Peripheral blood mononuclear cell (primary cell): ENCODE measurements around a stretch of chr12.

- PRO-cap, 8 experiments, result no peak in any of the 8 experiments
Observed at GRCh38 chr12:124586562-124586936, 19.1 kb upstream of the NCOR2 start.

GRCh38 chr12:124603358-124603619 lies 35.9 kb upstream of the NCOR2 start:
- PRO-cap, 8 experiments, result no peak in any of the 8 experiments

DNA sequence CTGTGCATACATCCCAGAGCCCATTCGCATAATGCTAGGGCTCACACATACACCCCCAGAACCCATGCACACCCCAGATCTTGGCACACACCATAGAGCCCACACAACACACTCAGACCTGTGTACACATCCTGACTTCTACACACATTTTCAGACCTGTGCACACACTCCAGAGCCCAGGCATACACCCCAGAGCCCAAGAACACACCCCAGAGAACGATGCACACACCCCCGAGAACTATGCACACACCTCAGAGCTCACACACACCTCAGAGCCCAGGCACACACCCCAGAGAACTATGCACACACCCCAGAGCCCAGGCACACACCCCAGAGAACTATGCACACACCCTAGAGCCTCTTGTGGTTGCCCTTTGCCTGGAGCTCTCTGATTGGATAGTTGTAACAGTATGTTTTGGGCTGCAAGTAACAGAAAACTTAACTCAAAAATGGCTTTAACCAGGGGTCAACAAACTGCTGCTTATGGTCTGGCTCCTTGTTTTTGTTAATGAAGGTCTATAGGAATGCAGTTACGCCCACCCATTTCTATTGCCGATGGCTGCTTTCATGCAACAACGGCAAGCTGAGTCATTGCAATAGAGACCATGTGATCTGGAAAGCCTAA lies 65.9 kb upstream of the NCOR2 start:
- PRO-cap, 8 experiments, result peak in 1 of 8 experiments; most common minus-strand start position 332 of the sequence (in 1)

- PRO-cap, 8 experiments, result peak in 2 of 8 experiments; most common plus-strand start chr12:124681622 (in 2); most common minus-strand start chr12:124681403 (in 1)
Observed at GRCh38 chr12:124681114-124681825, 113.9 kb upstream of the NCOR2 start.

DNA sequence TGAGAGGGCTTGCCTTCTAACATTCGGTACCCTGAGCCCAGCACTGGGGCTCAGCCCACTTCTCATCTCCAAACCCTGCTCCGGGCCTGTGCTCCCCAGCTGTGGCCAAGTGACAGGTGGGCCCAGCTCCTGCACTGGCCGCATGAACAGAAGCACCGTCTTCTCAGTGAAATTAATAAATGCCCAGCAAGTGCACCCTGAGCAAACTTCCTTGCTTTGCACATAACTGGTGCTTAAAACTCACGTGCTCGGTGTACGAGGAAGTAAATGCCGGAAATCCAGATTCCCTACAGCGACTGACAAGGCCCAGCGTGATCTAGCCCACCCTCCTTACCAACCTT lies 115.1 kb upstream of the NCOR2 start:
- PRO-cap, 8 experiments, result peak in 1 of 8 experiments; most common plus-strand start position 287 of the sequence (in 1); most common minus-strand start position 165 of the sequence (in 1)

DNA sequence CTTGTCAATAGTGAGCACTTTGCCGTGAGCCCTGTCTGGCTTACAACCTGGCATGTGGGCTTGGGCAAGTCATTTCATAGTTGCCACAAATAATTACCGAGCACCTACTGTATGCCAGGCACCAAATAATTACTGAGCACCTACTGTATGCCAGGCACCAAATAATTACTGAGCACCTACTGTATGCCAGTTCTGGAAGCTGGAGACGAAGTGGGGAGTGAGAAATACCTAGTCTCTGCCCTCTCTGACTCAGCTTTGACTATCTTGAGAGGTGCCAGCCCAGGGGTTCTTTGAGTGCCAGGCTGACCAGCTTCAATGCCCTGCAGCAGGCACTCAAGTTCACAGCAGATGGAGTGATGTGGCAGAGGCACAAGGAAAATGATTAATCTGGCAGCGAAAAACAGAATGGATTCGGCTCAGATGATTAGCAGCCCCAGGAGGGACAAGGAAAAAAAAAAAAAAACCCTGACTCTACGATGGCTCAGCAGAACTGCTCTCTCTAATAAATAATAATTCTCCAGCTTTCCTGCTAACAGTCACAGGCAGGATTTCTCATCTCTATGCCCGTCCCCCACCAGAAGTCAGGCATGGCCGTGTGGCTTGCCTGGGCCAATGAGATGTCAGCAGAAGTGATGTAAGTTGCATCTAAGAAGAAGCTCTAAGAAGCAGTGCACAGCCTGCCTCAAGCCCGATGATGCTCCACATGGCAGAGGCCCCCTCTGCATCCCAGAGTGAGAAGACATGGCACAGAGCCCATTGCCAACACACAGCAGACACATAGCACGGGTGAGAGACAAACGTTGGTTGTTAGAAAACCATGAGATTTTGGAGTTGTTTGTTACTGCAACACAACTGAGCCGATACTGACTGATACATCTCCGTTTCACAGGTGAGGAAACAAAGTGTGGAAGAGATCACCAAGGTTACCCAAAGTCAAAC lies 111.2 kb downstream of the SCARB1 start:
- PRO-cap, 8 experiments, result no peak in any of the 8 experiments

- PRO-cap, 8 experiments, result no peak in any of the 8 experiments
Observed at GRCh38 chr12:124776931-124777765, 86.5 kb downstream of the SCARB1 start.

DNA sequence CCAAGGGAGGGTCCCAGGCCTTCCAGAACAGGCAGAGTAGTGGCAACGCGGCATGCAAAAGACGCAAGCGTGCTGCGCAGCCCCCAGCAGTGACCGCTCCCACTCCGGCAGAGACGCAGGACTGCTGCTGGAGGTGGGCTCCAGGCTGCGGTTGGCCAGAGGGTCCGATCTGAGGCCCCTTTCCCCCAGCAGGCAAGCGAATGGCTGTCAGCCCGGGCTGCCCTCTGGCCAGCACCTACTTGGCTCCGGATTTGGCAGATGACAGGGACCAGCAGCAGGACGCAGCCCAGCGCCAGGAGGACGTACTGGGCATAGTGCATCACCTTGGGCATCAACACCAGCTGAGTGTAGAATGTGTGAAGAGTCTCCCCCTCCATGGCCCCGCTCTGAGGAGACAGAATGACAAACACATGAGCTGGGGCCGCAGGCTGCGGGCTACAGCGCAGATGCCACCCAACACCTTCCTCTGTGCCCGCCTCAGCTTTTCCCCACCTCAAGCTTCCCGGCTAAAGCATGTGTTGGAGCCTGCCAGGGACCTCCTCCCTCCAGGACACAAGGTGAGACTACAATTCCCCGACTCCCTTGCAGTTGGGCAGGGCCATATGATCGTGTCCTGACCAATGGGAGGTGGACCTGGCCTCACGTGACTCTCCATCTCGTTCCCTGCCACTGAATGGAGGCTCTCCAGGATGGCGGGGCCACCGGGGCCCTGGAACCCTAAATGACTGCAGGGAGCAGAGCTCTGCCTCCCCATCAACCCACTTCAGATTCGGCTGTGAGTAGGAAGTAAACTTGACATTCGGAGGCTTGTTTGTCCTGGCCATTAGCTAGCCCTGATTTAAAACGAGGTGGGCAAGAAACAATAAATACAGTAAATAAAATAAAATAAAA lies 77.3 kb downstream of the SCARB1 start:
- PRO-cap, 8 experiments, result no peak in any of the 8 experiments

- PRO-cap, 8 experiments, result no peak in any of the 8 experiments
Observed at GRCh38 chr12:124799939-124800442, 63.7 kb downstream of the SCARB1 start.

GRCh38 chr12:124827451-124828115 lies 36.1 kb downstream of the SCARB1 start:
- PRO-cap, 8 experiments, result no peak in any of the 8 experiments

DNA sequence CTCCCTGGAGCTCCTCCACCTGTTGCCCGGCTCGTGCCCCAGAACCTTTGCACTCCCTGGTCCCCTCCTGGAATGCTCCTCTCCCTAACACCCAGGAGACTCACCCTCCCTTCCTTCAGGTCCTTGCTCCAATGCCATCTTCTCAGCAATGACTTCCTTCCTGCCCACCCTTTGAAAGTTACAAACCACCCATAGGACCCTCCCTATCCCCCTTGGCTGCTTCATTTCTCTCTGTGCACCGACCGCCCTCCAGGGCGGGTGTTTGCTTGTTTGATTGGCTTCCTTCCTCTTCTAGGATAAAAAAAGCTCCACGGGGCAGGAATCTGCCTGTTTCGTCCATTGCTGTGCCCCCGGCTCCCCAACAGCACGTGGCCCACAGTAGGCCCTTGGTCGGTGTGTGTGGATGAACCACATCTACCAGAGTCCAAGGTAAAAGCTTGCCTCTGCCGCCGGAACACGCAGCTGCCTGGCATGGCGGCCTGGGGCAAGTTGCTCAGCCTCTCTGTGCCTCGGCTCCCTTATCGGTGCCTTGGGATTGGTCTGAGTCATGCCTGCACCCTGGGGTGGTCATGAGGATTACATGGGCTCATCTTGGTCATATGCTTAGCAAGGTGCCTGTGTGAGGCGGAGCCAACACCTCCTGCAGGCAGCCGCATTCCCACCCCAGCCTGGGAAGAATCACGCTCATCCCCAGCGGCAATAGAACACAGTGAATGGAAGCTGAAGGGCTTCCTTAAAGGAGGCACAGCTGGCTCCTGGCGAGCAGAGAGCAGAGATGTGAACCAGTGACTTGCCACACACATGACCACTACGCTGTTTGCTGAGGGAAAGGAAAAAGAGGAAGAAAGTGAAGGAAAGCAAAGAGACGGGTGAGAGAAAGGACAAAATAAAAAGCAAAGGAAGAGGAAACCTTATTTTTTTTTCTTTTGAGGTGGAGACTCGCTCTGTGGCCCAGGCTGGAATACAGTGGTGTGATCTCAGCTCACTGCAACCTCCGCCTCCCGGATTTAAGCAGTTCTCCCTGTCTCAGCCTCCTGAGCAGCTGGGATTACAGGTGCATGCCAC lies 5.4 kb upstream of the SCARB1 start:
- PRO-cap, 8 experiments, result peak in 1 of 8 experiments; most common minus-strand start position 735 of the sequence (in 1)

DNA sequence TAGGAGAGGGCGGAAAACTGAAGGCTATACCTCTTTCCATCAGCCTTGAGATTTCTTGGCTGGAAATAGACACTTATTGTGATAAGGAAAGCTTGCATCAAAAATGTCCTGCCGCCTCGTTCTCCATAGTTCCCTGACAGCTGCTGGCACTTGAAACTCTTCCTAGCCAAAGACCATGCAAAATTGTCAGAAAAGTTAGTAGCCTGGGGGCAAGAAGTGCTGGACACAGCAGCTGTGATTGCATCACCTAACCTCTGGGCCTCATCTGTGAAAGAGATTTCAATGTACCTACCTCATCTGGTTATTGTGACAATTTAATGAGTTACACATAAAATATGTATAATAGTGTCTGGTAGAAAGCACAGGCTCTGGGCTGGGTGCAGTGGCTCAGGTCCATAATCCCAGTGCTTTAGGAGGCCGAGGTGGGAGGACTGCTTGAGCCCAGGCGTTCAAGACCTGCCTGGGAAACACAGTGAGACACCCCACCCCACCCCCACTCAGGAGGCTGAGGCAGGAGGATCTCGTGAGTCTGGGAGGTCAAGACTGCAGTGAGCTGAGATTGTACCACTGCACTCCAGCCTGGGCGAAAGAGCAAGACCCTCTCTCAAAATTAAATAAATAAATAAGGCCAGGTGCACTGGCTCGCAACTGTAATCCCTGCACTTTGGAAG lies 9.8 kb upstream of the UBC start:
- PRO-cap, 8 experiments, result no peak in any of the 8 experiments

- PRO-cap, 8 experiments, result no peak in any of the 8 experiments
Observed at GRCh38 chr12:125079670-125080408, 14.6 kb downstream of the AACS start.

GRCh38 chr12:125151161-125151782 lies 34.9 kb upstream of the TMEM132B start:
- PRO-cap, 8 experiments, result no peak in any of the 8 experiments

DNA sequence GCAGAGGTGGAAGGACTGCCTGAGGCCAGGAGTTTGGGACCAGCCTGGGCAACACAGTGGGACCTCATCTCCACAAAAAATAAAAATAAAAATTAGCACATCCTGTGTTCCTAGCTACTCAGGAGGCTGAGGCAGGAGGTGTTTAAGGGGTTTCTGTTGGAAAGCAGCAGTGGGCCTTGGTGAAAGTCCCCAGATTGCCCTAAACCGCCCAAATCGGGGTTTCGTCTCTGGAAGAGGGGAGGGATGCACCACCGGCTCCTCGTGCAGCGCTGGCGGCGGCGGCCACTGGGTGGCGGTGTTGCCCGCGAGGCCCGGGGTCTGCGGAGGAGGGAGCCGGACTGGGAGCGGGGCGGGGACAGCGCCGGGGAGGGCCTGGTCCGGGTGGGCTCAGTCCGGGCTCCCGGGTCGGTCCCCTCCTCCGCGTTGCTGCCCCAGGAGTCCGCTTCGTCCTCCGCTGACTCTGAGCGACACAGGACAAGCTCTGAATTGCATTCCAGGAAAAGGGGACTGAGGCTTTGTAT lies 144.7 kb downstream of the TMEM132B start:
- PRO-cap, 8 experiments, result no peak in any of the 8 experiments

- PRO-cap, 8 experiments, result no peak in any of the 8 experiments
Observed at GRCh38 chr12:125861514-125862203, 675.5 kb downstream of the TMEM132B start.

DNA sequence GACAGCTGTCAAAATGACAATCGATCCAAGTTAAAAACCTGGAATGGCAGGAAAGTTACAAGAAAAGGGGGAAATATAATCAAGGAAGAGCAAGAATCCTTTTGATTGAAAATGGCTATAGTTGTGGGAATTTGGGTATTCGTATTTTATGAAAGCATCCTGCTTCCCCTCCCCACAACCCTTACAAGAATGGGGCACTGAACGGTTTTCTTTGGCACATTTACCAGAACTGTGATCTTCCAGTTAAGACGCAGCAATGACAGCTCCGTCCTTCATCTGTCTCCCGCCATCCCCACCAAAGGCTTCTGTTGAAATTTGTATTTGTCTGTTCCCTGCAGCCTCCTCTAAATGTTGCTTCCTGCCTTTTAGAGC lies 738.6 kb upstream of the TMEM132C start:
- PRO-cap, 8 experiments, result no peak in any of the 8 experiments

GRCh38 chr12:127944270-127944501 lies 322.8 kb upstream of the TMEM132C start:
- PRO-cap, 8 experiments, result no peak in any of the 8 experiments

DNA sequence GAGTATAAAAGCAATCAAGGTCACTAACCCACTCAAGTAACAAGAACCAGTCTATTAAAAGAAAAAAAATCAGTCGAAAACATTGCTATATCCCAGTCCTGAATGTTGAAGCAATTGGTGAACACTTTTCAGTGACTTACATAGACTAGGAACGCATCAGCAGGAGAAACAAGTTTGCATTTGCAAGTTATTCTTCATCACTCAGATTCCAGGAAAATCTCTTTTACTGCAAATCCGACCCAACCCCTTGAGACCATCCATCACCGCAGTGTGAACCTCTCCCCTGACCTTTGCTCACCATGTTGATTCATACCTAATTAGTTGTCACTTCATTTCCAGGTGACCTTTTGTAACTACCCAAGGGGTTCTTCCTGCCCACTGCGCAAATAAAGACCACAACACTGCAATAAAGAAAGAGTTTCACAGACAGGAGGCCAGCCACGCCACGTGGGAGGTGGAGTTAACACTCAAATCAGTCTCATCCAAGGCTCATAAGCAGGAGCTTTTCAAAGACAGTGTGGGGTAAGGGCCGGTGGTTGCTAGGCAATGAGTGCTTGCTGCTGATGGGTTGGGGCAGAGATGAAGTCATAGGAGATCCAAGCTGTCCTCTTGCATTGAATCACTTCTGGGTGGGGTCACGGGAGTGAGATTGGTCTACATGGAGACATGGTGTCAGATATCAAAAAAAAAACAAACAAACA lies 241.3 kb upstream of the TMEM132C start:
- PRO-cap, 8 experiments, result no peak in any of the 8 experiments

DNA sequence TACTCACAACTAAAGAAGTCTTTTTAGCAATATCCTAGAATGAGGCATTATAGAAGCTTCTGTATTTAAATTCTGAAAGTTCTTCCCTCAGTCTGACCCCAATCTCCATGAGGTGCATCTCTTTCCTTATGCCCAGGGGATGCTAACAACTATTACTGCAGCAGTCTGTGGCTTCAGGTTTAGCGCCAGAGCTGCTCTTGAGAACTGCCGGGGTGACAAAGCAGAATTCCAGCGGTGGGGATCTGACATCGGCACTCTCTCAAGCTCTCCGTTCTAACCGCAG lies 155.8 kb upstream of the TMEM132C start:
- PRO-cap, 8 experiments, result peak in 4 of 8 experiments; most common plus-strand start position 223 of the sequence (in 4)